Hair follicular keratinocyte (primary cell): ENCODE results near the genes TIMM8B and PTS.

DNA sequence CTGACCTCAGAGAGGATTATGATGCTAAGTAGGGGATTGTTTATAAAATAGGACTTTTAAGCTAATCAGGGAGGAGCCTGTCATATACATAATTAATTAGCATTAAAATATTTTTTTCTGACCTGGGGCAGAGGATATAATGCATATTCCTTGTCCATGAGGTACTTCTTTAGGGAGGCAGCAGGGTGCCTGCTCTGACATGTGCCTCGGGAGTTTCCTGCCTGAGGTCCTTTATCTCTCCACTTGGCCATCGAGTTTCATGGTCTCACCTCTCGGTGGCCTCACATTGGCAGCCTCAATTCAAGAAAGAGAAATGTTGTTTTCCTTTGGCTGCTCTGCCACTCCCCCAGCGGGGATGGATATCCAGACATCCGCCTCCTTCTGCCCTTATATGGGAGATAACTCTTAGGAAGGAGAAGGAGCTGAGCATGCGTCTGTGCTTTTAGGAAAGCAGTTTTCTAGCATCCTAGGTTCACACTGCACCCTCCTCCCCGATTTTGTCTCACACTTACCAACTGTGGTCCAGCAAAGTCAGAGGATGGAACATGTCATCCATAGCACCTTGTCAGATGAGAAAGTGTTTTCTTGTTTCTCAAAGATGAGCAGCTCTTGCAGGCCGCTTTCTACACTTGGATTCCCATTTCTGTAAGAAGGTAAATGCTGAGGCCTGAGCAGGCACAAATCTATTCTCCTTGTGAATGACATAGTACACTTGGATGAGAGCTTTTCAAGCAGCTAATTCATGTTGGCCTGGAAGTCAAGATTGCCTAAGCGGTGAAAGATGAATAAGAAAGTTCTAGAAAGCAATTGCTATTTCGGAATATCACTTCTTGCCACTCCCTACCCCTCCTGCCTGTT lies 41.3 kb downstream of the DIXDC1 start:
- RAMPAGE, long total RNA, result no peak

DNA sequence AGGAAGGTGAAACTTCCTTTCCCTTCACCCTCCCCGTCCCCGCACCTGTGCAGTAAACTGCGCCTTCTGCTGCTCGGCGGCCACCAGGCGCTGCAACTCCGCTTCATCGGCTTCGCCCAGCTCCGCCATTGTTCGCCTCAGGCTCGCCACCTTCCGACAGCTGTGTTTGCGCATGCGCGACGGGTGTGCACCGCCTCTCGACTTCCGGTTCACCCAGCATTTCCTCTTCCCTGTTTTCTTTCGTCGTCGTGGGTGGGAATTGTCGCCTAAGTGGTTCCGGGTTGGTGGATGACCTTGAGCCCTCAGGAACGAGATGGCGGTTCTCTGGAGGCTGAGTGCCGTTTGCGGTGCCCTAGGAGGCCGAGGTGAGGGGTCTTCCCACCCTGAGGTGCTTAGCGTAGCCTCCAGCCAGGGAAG lies at the start of gene TIMM8B:
Gene TIMM8B (minus strand): TSS at position 162 of the 417 bp plus-strand sequence.
- RAMPAGE, long total RNA, result start-site peak on the minus strand centred at position 152 of the sequence, 30 bp wide, 322 and 355 reads in 2 replicates; start-site peak on the plus strand centred at position 299 of the sequence, 16 bp wide, 98 and 65 reads in 2 replicates

- RAMPAGE, long total RNA, result no peak
Measured at GRCh38 chr11:112143913-112144531, 19.9 kb downstream of the IL18 start.

- RAMPAGE, long total RNA, result start-site peak on the plus strand at chr11:112226365-112226432, 302 and 330 reads in 2 replicates
Measured at GRCh38 chr11:112226222-112227074, at the start of gene PTS. PTS (plus strand) TSS chr11:112226428.

DNA sequence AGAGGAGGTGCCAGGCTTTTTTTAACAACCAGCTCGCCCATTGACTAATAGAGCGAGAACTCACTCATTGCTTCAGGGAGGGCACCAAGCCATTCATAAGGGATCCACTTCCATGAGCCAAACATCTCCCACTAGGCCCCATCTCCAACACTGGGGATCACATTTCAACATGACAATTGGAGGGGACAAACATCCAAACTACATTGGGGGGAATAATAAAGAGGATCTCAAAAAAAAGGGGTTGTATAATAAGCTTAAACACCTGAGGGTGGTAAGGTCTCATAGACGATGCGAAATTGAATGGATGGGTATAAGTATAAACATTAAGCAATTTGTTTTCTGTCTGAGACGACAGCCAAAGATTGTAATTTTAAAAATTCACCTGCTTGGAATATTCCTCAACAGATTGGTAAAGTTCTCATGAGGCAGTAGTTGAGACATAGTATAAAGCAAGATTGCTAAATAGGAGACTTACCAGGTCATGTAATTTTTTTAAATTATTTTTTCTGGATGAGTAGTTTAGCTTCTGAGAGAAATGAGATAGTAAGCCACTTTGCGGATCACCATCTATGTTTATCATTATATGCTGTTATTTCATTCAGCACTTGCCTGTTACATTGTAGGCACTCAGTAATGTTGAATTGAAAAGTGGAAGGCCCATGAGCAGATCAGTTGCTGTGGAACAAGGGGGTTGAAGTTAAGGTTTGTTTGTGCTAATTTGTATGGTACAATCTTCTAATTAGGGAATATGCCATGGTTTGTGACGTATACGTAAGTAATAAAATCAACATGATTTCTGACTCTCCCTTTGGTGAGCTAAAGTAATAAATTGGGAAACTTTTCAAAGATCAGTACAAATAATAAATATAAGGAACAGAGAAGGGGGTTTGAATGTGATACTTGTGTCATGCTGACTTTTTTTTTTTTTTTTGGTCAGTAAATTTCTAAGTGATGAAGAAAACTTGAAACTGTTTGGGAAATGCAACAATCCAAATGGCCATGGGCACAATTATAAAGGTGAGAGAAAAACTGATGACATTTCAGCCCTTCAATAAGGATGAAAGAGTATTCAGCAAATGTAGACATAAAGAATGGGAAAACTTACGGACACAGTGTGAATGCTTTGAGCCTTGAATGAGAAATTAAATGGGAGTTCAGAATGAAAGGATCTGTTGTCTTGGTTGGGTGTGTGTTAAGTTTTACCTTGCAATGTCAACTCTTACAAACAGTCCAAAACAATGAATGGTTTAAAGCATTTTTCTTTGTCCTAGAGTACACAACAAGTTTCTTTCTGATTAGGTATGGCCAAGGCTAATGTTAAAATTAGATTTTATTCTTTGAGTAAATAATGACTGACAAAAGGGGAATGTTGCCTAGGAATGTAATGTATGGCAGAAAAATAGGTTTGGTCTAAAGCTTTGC lies 1.9 kb downstream of the PTS start:
- RAMPAGE, long total RNA, result no peak

GRCh38 chr11:112322424-112322891 lies 61.8 kb upstream of the PLET1 start:
- RAMPAGE, long total RNA, result no peak

- RAMPAGE, long total RNA, result no peak
Measured at GRCh38 chr11:112468706-112469066, 208.0 kb upstream of the PLET1 start.

DNA sequence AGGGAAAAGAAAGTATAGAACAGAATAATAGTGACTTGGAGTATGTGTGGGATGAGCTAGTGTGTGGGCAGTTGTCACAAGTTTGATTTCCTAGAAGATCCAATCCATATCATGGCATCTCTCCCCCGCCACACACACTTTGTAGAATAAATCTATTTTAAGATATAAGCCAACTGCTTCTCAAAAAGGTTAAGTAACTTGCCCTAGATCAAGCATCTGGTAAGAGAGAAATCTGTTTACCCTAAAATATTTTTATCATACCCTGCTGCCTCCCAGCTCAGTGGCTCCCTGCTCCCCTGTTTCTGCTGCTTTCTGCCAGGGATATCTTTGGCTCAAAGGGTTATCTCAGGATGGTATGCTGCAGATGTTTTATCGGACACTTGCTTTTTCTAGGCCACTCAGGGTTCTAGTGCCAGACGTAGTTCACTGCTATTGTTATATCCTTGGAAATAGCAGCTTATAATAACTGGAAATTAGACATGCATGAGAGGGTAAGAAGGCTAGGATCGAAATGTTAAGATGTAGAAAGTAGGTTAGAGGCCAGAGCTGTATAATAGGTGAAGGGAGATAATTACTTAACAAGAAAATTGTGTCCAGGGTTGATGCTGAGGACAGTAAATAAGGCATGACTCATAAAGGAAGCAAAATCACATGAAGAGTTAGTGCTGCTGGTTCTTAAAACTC lies 129.9 kb downstream of the NCAM1 start:
- RAMPAGE, long total RNA, result no peak

- RAMPAGE, long total RNA, result no peak
Measured at GRCh38 chr11:113873188-113873646, 2.2 kb downstream of the USP28 start.

- RAMPAGE, long total RNA, result no peak
Measured at GRCh38 chr11:114036057-114037011, 23.2 kb upstream of the ZBTB16 start.

DNA sequence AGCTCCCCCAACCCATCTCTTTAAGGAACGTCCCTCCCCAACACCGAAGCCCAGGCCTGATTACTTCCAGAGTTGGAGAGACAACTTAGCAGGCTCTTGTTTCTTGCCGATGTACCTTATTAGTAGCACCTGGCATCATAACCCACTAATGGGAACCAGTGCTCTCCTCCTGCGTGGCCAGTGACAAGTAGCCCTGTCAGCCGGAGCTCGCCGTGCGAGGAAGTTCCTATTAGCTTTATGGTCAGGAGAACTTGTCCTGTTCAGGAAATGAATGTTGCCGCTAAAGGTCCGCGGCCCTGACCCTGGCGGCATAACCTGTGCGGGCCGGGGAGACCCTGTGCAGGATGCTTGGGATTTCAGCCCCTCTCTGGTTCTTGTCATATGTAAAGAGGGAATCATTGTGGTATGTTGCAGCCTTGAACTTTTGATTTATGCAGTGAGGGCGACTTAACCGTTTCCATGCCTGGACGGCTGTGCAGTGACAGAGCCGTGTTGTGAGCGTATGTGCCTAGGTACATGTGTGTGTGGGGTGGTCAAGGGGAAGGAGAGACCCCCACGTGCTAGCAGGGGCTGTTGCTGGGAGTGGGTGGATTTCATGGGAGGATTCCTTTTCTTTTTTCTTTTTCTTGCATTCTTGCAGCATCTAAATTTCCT lies 15.1 kb downstream of the ZBTB16 start:
- RAMPAGE, long total RNA, result no peak

GRCh38 chr11:114077452-114077821 lies 17.9 kb downstream of the ZBTB16 start:
- RAMPAGE, long total RNA, result no peak

DNA sequence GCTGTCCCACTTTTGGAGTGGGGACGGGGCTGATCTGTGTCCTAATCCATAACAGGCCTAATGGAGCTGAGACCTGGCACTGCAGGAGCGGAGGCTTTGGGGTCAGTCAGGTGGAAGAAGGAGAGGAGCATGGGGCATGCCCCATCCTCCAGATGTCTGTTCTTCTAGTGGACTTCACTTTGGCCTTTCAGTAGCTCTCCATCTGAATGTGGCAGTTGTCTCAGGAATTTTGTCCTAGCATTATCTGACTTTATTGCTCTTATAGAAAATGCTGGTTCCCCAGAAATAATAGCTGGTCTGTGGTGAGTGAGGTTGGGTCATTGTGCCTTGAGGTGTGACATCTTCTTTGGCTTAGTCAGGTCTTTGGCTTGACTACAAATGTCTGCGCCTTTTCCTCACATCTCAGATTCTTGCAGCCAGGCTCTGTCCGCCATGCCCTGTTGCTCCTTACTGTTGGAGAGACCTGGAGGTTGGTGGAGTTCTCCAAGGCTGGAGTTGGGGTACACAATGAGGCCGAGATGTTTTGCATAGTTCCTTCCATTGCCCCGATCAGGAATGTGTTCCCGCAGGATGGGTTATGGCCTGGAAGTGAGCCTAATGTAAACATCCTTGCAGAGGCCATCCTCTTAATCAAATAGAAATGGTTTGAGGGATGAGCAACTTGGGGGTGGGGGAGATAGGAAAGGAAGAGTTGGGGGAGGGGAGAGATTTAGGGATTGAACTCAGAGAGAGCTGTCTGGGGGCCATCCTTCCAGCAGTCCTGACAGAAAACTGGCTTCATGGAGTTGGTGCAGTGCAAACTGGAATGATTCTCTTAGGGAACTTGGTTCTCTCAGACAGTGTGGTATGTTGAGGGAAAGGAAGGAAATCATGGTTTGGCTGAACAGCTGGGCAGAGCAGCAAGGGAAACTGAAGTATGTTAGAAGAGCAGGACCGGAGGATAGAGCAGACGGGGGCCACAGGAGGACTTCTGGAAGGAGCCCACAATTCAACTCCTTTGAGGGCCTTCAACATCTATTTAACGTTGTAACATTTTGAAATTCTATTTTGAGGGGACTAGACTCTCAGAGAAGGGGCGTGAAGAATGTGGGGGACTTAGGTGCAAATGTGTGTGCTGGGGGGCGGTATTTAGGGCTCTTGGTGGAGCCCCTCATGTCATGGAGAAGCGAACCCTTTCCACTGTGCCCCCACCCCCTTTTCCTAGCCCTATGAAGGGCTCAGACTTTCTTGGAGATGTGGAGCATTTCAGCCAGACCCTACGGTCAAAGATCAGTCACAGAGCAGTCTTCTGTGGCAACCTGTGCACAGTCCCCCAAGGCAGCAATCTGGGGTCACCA lies 50.0 kb downstream of the ZBTB16 start:
- RAMPAGE, long total RNA, result no peak

- RAMPAGE, long total RNA, result no peak
Measured at GRCh38 chr11:114130717-114131411, 71.4 kb downstream of the ZBTB16 start.

GRCh38 chr11:114147108-114147935 lies 87.8 kb downstream of the ZBTB16 start:
- RAMPAGE, long total RNA, result no peak

GRCh38 chr11:114159675-114160795 lies 100.5 kb downstream of the ZBTB16 start:
- RAMPAGE, long total RNA, result no peak

- RAMPAGE, long total RNA, result no peak
Measured at GRCh38 chr11:114182441-114182941, 113.7 kb upstream of the NNMT start.

GRCh38 chr11:114182942-114183691 lies 113.1 kb upstream of the NNMT start:
- RAMPAGE, long total RNA, result no peak

DNA sequence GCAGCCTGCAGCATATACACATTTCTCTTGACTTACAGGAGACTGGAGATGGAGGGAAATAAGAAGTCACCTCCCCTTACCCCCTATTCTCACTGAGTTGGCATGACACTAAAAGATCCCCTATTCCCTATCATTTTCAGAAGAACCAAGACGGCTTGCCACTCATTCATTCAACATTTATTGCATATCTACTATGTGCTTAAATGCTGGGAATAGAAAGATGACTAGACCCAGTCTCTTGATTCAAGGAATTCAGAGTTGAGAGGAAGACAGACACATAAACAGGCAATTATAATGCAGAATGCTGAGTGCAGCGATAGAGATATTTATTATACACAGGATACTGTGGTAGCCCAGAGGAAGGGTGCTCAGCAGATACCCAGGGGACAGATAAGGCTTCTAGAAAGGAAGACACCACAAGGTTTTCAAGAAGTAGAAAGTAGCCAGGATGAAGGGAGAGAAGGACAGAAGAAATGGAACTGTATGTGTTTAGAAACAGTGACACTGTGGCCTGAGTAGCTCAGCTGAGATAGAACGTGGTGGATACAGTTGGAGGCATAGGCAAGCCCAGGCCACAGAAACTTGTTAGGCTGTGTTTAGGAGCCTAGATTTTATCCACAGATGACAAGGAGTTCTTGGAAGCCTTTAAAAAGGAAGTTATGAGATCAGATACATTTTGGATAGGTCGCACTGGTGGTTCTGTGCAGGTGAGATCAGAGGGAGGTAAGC lies 79.4 kb upstream of the NNMT start:
- RAMPAGE, long total RNA, result no peak

DNA sequence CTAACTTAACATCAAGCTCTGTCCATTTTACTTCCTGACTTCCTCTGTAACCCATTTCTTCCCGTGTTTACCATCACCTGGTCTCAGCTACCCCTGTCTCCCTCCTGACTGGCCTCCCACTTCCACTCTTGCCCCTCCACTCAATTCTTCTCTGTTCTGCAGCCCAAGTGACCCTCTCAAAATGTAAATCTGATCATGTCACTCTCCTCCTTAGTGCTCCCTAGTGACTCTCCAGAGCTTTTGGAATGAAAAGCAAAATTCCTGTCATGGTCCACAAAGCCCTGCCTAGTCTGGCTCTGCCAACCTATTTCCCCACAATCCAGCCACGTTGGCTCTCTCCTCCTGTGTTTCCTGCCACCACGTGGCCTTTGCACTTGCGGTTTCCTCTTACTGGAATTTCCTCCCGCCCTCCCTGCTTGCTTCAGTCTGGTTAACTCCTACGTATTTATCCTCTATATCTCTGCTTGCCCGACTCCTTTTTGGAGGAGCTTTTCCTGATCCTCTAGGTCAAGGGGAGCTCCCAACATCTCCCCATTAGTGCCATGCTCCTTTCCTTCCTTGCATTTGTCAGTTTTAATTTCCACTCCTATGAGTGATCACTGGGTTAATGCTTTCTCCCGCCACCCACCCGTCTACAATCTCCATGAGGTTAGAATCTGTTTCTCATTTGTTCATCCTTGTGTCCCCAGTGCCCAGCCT lies 11.3 kb downstream of the NNMT start:
- RAMPAGE, long total RNA, result no peak